Melanocyte of skin (primary cell): ENCODE measurements around a stretch of chr6.

DNA sequence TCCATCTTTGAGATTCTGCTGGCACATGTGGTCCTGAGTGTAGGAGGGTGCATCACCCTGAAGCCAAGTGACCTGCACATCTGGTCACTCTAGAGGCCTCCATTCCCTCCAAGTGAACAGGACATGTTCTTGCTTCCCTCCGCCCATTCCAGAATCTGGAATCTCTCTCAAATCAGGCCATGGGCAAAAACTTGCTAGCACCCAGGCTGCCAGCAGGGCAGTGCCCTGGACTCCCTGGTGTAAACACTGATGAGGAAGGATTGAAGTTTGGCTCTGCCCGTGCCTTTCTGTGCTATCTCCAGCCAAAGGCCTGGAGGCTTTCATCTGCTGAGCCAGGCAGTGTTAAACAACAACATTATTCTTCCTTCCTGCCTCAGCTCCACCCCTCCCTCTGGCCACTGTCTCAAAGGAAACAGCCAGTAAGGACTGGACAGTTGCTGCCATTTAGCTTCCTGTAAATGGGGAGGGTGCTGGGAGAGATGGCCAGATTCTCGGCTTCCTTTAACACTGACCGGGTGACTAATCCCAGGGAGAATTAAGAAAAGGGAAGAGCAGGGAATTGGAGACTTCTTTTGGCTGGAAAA lies 19.4 kb upstream of the ADGRF1 start:
- CAGE, long polyA plus RNA, 2 experiments, result no peak in any of the 2 experiments

- CAGE, long polyA plus RNA, 2 experiments, result no peak in any of the 2 experiments
Measured at GRCh38 chr6:47285649-47286742, 23.7 kb downstream of the TNFRSF21 start.

DNA sequence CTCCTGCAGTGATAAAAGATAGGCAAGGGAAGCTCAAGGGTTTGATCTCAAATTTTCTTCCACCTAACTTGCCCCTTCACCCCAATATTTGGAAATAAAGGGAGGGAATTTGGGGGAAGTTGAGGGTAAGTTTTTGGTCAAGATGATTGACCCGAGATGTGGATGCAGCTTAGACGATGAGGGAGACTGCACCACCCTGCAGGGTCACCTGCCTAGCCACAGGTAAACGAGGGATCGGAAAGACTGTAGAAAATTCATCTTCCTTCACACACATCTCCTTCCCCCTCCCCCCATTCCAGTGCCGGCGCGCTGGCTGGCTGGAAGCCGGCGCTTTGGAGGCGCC lies 1.3 kb downstream of the TNFRSF21 start:
- CAGE, long polyA plus RNA, 2 experiments, result no peak in any of the 2 experiments

GRCh38 chr6:47405368-47405974 lies 72.1 kb upstream of the CD2AP start:
- CAGE, long polyA plus RNA, 2 experiments, result no peak in any of the 2 experiments

- CAGE, long polyA plus RNA, 2 experiments, result no peak in any of the 2 experiments
Measured at GRCh38 chr6:47419476-47420043, 58.0 kb upstream of the CD2AP start.

DNA sequence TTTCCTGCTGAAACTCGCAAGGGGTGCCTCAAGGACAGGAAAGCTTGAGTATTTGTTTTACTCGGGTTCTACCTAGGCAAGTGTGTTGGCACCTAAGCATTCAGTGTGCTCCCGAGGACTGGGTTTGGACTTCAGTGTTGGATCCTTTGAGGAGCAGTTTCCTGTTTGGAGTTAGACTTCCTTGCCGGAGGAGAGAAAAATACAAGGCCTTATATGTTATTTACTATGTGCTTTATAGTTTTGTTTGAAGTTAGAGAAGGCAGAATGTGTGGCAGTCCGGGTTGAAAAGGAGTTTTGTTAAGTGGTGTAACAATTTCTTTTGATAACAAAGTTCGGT lies 1.1 kb downstream of the CD2AP start:
- CAGE, long polyA plus RNA, 2 experiments, result no peak in any of the 2 experiments

DNA sequence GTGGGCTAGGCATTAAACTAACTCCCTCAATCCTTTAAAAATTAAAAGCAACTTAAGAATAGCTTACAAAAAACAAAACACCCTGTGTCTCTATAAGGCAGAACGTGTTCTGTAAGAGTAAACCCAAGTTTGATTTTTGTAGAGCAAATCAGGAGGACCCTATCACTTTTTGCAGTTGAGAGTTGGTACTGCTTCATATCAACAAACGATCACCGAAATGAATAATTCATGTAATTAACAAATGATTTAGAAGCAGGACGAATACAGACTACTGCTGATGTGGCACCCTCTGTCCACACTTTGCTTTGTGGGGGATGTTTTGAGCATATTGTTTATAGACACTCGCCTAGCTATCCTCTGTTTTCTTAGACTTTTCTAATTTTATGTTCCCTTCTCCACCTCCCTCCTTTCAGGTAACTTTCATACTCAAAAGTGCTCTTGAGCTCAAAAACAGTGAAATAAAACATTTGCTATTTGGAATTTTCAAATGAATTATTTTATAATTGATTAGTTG lies 1.5 kb downstream of the CD2AP start:
- CAGE, long polyA plus RNA, 2 experiments, result no peak in any of the 2 experiments

GRCh38 chr6:47592489-47593307 lies 105.7 kb upstream of the ADGRF4 start:
- CAGE, long polyA plus RNA, 2 experiments, result no peak in any of the 2 experiments

DNA sequence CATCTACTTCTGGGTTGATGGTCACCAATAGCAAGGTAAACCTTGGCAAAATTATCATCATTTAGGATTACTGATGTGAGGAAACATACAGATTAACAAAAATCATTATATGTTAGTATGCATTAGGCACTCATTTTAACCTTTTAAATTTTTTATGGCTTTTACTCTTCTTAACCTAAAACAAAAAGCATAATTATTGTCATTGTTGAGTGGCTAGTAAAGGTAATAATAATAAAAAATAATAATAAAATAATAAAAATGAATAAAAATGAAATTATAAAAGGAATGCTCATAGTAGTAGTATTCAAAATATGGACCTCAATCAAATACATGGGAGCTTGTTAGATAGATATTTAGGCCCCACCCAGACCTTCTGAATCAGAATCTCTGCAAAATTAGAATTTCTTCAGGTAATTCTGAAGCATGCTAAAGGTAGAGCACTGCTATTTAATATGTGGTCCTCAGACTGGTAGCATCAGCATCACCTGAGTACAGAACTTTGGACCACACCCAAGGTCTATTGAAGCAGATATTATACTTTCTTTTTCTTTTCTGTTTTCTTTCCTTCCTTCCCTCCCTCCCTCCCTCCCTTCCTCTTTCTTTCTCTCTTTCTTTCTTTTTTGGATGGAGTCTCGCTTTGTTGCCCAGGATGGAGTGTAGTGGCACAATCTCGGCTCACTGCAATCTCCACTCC lies 19.8 kb downstream of the PTCHD4 start:
- CAGE, long polyA plus RNA, 2 experiments, result no peak in any of the 2 experiments

- CAGE, long polyA plus RNA, 2 experiments, result no peak in any of the 2 experiments
Measured at GRCh38 chr6:48389388-48389955, 278.5 kb upstream of the PTCHD4 start.

DNA sequence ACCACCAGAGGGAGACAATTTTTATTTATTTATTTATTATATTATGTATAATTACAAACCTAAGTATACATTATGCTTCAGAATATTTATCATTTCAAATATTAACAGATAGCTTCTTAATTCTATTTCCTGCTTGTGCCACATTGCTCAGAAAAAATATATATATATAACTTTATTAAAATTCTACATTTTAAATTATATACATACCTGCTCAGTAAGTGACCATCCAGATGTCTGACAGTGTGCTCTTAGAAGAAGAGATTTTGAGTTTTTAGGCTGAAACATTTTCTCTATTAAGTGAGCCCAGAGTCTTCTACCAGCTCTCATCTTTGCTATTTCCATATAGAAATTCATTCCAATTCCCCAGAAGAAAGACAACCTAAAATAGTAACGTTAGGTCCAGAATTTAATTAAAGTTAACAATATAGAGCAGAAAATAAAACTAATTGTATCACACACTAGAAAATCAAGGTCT lies 9.6 kb downstream of the MMUT start:
- CAGE, long polyA plus RNA, 2 experiments, result no peak in any of the 2 experiments

DNA sequence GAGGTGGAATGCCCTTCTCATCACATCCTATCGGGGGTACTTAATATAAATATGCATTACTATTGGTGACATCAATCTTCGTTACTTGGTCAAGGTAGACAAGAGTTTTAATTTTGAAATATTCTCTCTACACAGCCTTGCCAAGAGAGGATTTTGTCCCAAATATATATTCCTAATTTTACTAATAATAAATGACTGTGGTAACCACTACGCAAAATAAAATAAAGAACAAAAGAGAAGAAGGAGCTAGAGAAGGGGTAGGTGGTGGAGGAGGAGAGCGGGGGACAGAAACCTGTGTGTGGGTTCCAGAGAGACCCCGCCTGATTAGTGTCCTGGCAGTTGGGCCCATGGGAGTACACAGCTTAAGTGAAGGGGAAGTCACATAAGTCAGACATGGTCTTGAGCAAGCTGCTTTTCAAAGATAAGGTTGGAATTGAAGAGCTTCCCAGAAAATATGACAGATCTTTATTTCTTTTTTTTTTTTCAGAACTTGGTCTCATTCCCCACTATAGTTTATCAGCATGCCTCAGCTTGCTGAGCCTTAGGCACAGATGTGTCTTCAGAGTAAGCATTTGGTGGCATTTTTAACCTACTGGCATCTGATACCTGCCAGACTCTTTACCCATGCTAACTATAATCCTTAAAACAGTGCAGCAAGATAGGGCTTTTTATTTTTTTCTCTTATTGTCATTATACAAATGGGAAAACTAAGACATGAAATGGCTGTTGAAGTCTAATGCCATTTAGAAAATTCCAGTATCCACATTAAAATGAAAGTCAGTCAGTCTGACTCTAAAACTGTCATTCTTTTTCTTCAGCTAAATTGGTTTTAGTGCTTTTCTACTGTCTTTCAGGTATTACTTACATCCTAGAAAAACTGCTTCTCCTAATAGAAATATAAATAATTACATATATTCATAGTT lies 9.7 kb upstream of the RHAG start:
- CAGE, long polyA plus RNA, 2 experiments, result no peak in any of the 2 experiments

DNA sequence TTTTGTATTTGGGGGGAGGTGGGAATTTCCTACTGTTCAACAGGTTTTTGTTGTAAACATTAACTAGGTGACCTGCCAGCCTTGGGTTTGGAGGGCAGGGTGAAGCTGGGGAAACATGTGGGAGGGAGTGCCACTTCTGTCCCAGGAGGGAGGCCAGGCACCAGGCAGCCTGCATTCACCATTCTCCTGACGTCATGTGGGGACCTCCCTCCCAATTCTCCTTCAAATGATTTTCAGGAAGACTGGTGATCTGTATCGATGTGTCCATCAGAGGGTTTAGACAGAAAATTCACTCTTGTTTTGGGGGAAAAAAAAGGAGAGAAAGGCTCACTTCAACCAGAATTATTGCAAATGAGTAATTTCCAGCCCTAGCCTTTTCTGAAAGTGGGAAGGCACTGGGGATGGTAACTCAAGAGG lies 37.9 kb upstream of the PKHD1 start:
- CAGE, long polyA plus RNA, 2 experiments, result no peak in any of the 2 experiments

DNA sequence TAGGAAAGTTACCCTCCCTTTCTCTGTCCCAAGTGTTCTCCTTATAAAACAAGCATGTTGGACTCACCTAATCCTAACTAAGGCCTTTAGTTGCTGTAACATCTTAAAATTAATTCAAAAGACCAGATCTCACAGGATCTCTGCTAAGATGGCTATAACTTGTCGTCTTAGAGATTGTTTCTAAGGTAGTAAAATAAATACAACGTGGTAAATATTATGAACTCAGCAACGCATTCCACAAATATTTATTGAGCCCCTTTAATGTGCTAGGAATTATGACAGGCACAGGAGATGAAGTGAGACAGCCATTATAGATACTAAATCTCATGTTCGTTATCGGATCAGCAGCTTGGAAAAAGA lies 20.8 kb upstream of the MCM3 start:
- CAGE, long polyA plus RNA, 2 experiments, result no peak in any of the 2 experiments

GRCh38 chr6:52496673-52496979 lies 76.5 kb downstream of the EFHC1 start:
- CAGE, long polyA plus RNA, 2 experiments, result no peak in any of the 2 experiments

GRCh38 chr6:52497399-52498353 lies 77.5 kb downstream of the EFHC1 start:
- CAGE, long polyA plus RNA, 2 experiments, result no peak in any of the 2 experiments

- CAGE, long polyA plus RNA, 2 experiments, result no peak in any of the 2 experiments
Measured at GRCh38 chr6:52518468-52518671, 58.5 kb downstream of the TRAM2 start.

GRCh38 chr6:52560389-52560872 lies 16.4 kb downstream of the TRAM2 start:
- CAGE, long polyA plus RNA, 2 experiments, result no peak in any of the 2 experiments

- CAGE, long polyA plus RNA, 2 experiments, result no peak in any of the 2 experiments
Measured at GRCh38 chr6:52577115-52577782, 389 bp upstream of the TRAM2 start.

- CAGE, long polyA plus RNA, 2 experiments, result no peak in any of the 2 experiments
Measured at GRCh38 chr6:52663416-52663924, 7.4 kb upstream of the TMEM14A start.